Measurements from ENCODE around the genes KRT6B and KRT74.

GRCh38 chr12:51386124-51386741, 5.0 kb downstream of the GALNT6 start:
- PRO-cap, 2 experiments, result no peak in any of the 2 experiments
- RAMPAGE, long total RNA, 5 experiments, result no peak in any of the 5 experiments

- PRO-cap, 2 experiments, result no peak in any of the 2 experiments
- RAMPAGE, long total RNA, 5 experiments, result no peak in any of the 5 experiments
Measured at GRCh38 chr12:51406315-51406649, 15.1 kb upstream of the GALNT6 start.

- PRO-cap, 2 experiments, result peak in 1 of 2 experiments; most common plus-strand start chr12:51899264 (in 1); most common minus-strand start chr12:51898944 (in 1)
- RAMPAGE, long total RNA, 5 experiments, result no peak in any of the 5 experiments
Measured at GRCh38 chr12:51898675-51899454, 8.4 kb upstream of the ACVRL1 start.

DNA sequence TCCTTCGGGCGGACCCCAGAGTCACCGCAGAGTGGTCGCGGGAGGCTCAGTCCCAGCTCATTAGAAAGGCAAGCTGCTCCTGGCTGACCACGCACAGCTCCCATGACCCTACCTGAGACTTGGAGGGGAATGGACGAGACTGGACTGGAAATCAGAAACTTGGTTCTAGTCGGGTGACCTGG, 347 bp downstream of the ACVRL1 start:
- PRO-cap, 2 experiments, result no peak in any of the 2 experiments
- RAMPAGE, long total RNA, 5 experiments, result no peak in any of the 5 experiments

- PRO-cap, 2 experiments, result no peak in any of the 2 experiments
- RAMPAGE, long total RNA, 5 experiments, result no peak in any of the 5 experiments
Measured at GRCh38 chr12:51910505-51911180, 3.3 kb downstream of the ACVRL1 start.

GRCh38 chr12:51959097-51959755, 7.7 kb downstream of the ACVR1B start:
- PRO-cap, 2 experiments, result no peak in any of the 2 experiments
- RAMPAGE, long total RNA, 5 experiments, result no peak in any of the 5 experiments

DNA sequence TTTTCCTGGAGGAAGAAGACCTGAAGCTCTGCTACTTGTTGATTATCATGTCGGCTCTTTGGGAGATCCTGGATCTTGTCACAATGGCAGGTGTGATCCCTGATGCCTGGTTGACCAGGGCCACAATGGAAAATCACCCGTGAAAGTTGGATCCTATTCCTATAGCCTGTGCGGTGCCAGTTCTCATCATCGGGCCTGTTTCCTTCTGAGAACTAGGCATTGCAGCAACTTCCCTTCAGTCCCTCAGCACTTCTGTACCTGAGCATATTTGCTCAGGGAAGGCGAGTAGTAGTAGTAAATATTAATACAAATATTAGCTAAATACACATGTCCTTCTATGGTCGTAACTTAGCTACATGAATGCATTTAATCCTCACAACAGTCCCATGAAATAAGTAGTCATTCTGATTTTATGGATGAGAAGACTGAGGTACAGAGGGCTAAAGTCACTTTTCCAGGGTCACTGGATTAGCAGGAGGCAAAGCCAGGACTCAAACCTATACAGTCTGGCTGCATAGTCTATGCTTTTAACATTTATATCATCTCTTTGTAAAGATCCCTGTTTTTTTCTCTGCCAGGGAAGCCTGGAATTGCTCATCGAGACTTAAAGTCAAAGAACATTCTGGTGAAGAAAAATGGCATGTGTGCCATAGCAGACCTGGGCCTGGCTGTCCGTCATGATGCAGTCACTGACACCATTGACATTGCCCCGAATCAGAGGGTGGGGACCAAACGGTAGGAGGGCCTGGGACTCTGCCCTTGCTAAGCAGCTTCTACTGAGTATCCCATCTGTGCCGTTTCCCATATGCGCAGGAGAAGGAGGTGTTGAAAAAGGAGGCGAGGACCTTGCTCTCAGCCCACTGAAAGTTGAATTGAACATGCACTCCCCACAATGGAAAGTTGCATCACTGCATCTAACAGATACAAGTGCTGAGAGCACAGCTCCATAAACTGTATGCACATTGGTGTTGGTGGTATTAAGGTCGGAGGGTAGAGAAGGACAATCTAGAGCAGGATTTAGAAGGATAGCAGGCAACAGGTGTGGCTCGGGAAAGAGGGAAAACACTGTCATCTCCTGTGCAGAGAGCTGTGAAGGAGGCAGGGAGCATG, 21.8 kb upstream of the TAMALIN start:
- PRO-cap, 2 experiments, result no peak in any of the 2 experiments
- RAMPAGE, long total RNA, 5 experiments, result no peak in any of the 5 experiments

DNA sequence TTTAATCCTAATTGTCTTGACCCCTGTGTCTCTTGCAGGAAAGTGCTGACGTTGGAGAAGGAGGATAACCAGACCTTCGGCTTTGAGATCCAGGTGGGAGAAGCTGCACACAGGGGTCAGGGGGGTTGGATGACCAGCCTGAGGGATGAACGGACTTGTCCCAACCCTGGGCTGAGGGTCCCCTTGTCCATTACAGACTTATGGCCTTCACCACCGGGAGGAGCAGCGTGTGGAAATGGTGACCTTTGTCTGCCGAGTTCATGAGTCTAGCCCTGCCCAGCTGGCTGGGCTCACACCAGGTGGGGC, 4.0 kb downstream of the TAMALIN start:
- PRO-cap, 2 experiments, result no peak in any of the 2 experiments
- RAMPAGE, long total RNA, 5 experiments, result no peak in any of the 5 experiments

- PRO-cap, 2 experiments, result peak in 2 of 2 experiments; most common plus-strand start chr12:52050383 (in 1); most common minus-strand start chr12:52050895 (in 1)
- RAMPAGE, long total RNA, 5 experiments, result start-site peak on the minus strand in 2 of 5 experiments, at chr12:52051117-52051155 at its widest, 10 reads per replicate
Measured at GRCh38 chr12:52050330-52051345, 604 bp upstream of the NR4A1 start.

GRCh38 chr12:52058069-52058429, 6.8 kb downstream of the NR4A1 start:
- PRO-cap, 2 experiments, result peak in 2 of 2 experiments; most common plus-strand start chr12:52058188 (in 2)
- RAMPAGE, long total RNA, 5 experiments, result no peak in any of the 5 experiments

- PRO-cap, 2 experiments, result no peak in any of the 2 experiments
- RAMPAGE, long total RNA, 5 experiments, result no peak in any of the 5 experiments
Measured at GRCh38 chr12:52172192-52172551, 19.6 kb downstream of the KRT80 start.

- PRO-cap, 2 experiments, result peak in 2 of 2 experiments; most common plus-strand start chr12:52183723 (in 1); most common minus-strand start chr12:52183625 (in 1)
- RAMPAGE, long total RNA, 5 experiments, result no peak in any of the 5 experiments
Measured at GRCh38 chr12:52183198-52184182, 8.3 kb downstream of the KRT80 start.

DNA sequence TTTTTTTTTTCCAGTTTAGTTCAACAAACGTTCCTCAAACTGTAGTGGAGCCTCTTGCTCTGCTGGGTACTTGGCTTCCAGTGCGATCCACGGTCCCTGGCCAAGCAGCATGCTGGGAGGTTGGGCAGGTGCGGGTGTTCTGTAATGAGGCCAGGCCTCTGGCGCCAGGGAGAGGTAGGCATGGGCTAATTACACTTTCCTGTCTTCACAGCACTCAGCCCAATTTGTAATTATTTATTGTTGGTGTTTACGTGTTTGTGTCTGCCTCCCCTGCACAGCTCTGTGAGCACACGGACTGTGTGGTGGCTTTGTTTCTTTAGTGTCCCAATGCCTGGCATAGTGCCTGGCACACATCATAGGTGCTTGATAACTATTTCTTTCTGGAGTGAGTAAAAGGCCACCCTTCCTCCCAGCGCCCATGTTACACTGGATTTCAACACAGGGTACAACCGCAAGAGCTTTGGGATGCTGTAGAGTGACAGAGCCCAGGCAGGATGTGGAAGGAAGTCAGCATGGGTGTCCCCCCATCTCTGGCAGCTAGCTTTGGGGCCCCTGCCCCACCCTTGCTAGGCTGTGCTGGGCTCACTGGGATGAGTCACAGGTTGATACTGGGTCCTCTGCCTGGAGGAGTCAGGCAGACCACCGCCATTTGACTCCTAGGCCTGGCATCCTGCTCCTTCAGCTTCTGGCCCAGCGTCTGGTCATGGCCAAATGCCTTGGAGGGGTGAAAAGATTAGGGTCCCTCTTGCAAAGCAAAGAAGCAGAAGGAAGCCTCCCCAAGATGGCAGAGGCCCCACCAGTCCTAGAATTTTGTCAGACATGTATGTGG, 6.0 kb upstream of the KRT80 start:
- PRO-cap, 2 experiments, result peak in 2 of 2 experiments; most common plus-strand start position 80 of the sequence (in 2); most common minus-strand start position 282 of the sequence (in 1)
- RAMPAGE, long total RNA, 5 experiments, result no peak in any of the 5 experiments

- PRO-cap, 2 experiments, result no peak in any of the 2 experiments
- RAMPAGE, long total RNA, 5 experiments, result no peak in any of the 5 experiments
Measured at GRCh38 chr12:52208544-52209025, 16.8 kb upstream of the KRT80 start.

DNA sequence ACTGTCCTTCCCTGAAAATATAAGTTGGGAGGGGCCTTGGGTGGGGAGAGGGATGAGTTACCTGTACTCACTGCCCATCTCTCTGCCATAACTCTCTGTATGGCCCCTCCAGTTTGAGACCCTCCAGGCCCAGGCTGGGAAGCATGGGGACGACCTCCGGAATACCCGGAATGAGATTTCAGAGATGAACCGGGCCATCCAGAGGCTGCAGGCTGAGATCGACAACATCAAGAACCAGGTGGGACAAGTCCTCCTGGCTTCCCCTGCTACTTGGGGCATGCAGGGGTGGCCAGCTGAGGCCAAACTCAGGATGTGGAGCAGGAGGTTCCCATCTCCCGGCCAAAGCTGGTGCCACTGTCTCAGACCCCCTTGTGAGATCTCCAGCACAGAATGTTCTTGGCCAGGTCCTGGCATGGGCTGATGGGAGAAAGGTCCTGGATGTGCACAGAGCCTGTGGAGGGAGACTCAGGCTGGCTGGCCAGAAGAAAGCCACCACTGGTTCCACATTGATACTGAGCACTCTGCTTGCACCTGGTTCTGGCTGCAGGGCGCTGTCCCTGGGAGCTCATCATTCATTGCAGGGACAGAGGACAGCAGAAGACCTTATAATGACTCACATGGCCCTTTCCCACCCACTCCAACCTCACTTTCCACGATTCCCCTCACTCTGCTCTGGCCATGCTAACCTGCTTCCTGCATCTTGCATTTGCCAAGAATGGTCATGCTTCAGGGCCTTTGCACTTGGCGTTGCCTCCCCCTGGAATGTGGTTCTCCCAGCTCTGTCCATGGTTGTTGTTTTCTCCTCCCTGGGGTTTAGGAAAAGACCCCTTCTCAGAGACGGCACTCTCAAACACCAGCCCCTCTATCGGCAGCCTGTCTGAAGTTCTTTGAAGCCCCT, 10.1 kb downstream of the KRT7 start:
- PRO-cap, 2 experiments, result peak in 1 of 2 experiments; most common plus-strand start position 447 of the sequence (in 1); most common minus-strand start position 347 of the sequence (in 1)
- RAMPAGE, long total RNA, 5 experiments, result start-site peak on the plus strand in 1 of 5 experiments, centred at position 156 of the sequence, 83 reads per replicate

DNA sequence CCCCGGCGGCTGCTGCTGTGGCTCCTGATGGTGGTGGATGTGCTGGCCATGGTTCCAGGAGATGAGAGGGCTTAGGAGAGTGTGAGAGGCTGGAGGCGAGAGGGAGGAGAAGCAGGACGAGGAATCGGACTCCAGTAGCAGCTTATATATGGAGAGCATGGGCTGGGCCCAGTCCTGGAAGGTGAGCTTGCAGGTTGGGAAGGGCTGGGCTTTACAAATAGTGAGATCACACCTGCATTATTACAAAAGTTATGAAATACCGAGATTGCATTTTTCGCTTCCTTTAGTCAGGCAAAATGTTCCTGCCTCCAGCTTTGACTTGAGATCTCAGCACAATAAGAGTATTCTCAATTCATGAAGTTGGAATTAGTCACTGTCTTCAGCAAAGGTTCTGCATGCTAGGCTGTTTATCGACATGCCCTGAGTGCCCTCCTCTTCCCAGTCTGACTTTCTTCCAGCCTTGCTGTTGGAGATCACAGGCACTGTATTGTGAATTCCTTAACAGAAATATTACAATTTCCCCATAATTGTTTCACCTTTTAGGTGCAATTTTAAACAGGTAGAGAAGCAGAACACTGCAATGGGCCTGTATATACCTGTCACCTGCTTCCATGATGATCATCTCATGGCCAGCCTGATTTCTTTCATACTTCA, at the start of gene KRT6B:
KRT6B (minus strand) TSS at position 118 of the 654 bp plus-strand sequence.
- PRO-cap, 2 experiments, result no peak in any of the 2 experiments
- RAMPAGE, long total RNA, 5 experiments, result no peak in any of the 5 experiments

- PRO-cap, 2 experiments, result no peak in any of the 2 experiments
- RAMPAGE, long total RNA, 5 experiments, result start-site peak on the minus strand in 1 of 5 experiments, at chr12:52488329-52488527 at its widest, 5 reads per replicate
Measured at GRCh38 chr12:52488207-52488774, 4.8 kb downstream of the KRT6A start.

DNA sequence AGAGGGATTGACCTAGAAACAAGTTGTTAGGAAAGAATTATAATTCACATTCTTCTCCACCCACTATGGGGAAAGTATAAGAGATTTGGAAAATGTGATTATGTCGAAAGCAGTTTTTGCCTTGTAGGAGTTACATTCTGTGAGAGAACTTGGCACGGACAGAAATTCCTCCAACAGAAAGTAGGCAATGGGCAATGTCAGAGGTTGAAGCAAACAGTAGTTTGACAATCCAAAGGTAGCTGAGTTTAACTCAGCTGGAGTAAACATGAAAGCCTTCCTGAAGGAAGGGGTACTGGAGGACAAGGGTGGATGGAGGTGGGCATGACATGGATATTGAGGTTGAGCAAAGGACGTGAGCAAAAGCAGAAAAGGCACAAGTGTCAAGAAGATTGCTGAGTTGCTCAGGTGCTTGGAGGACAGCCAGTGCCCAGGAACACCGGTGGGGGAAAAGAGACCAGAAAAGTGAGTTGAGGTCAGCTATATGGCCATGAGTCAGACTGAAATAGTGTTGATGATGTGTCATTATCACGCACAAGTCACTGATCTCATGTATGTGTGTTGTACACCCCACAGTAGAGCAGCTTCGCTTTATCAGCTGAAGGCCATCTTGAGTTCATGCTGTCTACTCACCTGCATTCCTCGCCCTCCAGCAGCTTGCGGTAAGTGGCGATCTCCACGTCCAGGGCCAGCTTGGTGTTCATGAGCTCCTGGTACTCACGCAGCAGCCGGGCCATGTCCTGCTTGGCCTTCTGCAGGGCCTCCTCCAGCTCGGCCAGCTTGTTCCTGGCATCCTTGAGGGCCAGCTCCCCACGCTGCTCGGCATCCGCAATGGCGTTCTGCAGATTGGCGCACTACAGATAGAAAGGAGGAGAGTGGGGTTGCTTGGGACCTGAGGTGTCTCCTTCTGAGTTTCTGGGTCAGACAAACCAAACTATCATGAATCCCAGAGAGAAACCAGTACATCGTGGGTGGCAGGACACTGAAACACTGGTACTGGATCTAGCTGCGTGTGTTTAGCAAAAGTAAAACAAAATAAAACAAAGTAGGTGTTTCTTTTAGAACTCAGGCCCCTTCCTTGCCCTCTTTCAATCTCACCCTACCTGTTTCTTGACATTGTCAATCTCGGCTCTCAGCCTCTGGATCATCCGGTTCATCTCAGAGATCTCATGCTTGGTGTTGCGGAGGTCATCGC, 3.8 kb downstream of the KRT5 start:
- PRO-cap, 2 experiments, result no peak in any of the 2 experiments
- RAMPAGE, long total RNA, 5 experiments, result no peak in any of the 5 experiments

DNA sequence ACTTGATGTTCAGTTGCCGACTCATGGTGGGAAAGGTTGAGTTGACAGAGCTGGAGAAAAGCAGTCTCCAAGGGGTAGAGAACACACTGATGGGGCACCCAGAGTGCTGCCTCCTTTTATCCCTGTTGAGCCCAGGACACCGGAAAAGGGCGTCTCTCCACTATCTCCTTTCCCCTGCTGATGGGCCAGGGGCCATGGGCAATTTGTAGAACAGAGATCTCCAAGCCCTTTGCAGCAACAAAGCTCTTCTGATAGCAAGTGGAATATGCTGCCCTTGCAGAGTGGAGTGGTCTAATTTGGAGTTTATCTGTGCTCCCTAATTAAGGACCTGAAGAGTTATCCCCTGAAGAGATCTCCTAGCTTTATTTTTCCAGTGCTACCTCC, at the start of gene KRT74:
KRT74 (minus strand) TSS at position 91 of the 384 bp plus-strand sequence.
- PRO-cap, 2 experiments, result no peak in any of the 2 experiments
- RAMPAGE, long total RNA, 5 experiments, result no peak in any of the 5 experiments

DNA sequence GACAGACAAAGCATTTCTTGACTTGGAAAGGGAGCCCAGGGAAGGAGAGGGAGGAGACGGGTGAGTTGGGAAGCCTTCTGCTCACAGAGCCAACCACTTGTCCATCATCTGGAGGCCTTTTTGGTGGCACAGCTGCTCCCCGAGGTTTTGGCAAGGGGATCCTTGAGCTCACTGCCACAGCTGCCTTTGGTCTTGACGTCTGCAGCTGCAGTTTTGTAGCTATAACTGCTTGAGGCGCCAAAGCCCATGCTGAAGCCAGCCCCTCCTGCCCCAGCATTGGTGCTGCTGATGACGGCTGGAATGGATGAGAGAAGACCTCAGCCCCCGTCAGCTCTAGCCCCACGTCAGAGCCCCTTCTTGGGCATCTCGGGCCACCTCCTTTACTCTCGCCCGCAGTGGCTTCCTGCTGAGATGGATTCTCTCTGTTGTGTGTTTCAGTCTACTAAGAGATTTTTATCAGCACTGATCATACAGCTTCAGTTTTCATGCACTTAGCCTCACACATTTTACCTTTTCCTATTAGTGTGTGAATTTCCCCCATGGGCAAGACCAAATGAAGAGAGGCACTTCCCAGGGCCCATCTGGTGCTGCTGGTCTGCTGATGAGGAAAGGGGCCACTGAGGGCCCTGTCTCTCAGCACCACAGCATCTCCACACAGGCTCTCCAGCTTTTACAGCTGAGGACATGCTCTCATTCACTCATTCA, 12.4 kb upstream of the KRT74 start:
- PRO-cap, 2 experiments, result no peak in any of the 2 experiments
- RAMPAGE, long total RNA, 5 experiments, result no peak in any of the 5 experiments